Subcutaneous adipose tissue (tissue), 3 donors: ENCODE data around the genes OR4N4 and NPAP1.

DNA sequence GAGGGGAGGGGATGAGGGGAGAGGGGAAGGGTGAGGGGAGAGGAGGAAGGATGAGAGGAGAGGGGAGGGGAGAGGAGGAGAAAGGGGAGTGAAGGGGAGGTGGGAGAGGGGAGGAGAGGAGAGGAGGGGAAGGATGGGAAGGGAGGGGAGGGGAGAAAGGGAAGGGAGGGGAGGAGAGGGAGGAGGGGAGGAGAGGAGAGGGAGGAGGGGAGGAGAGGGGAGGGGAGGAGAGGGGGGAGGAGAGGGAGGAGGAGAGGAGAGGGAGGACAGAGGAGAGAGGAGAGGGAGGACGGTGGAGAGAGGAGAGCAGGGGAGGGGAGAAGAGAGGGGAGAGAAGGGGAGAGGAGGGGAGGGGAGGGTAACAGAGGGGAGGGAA lies 293.9 kb downstream of the GOLGA6L6 start:
- PRO-cap, result no peak
- RAMPAGE, long total RNA, 3 experiments, result no peak in any of the 3 experiments

- PRO-cap, result no peak
- RAMPAGE, long total RNA, 3 experiments, result no peak in any of the 3 experiments
These were observed at the start of gene OR4N4 for GRCh38 chr15:22094165-22094720. TSS of gene OR4N4 (plus strand) at chr15:22094522.

- PRO-cap, result no peak
- RAMPAGE, long total RNA, 3 experiments, result no peak in any of the 3 experiments
These were observed 42.7 kb downstream of the NIPA2 start for GRCh38 chr15:22881113-22881547.

GRCh38 chr15:22973274-22974006 lies 6.7 kb downstream of the CYFIP1 start:
- PRO-cap, result no peak
- RAMPAGE, long total RNA, 3 experiments, result no peak in any of the 3 experiments

DNA sequence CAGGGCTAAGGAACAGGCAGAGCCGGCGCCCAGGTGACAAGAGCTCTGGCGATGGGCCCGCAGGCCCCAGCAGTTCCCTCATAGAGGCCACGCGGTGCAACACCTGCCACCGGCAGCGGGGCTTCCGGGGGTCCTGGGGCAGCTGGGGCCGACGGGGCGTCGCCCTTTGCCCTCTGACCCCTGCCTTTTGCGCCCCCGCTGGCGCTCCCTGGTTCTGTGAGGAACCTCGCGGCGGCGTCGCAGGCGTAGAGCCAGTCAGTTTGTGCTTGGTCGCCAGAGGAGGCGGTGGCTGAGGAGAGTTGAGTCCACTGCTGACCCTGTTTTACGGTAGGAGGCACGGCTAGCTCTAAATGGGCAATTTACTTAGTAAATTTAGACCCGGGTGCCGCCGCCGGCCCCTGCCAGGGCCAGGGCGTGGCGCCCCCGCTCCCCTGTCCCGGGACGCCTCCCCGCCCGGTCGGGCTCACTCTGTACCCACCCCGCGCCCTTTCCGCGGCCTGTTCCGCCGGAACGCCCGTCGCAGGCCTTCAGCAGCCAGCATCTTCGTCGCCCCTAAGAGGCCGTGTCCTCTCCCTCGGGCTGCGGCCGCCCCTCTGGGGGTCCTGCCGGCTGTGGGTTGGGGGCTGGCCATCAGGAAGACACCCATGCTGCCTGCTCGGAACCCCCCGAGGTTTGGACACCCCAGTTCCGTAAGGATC lies at the start of gene NPAP1:
Gene NPAP1 (plus strand): TSS at position 258 of the 698 bp plus-strand sequence.
- PRO-cap, result no peak
- RAMPAGE, long total RNA, 3 experiments, result no peak in any of the 3 experiments

DNA sequence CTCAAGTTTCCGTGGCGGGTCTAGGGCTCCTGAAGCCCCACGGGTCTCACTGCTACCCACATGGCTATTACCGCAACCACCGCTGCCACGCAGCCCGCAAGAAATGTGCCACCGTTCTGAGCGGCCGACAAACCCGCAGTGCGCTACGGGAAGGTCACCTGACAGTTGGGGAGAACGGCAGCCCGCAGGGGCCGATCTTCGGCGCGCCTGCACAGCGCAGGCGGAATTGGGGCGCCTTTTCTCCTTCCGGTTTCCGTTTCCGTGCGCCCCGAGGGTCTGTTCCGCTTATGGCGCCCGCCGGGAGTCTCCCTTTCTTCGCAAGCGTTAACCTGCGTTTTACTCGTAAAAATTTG lies 76.6 kb upstream of the SNRPN start:
- PRO-cap, result no peak
- RAMPAGE, long total RNA, 3 experiments, result no peak in any of the 3 experiments

DNA sequence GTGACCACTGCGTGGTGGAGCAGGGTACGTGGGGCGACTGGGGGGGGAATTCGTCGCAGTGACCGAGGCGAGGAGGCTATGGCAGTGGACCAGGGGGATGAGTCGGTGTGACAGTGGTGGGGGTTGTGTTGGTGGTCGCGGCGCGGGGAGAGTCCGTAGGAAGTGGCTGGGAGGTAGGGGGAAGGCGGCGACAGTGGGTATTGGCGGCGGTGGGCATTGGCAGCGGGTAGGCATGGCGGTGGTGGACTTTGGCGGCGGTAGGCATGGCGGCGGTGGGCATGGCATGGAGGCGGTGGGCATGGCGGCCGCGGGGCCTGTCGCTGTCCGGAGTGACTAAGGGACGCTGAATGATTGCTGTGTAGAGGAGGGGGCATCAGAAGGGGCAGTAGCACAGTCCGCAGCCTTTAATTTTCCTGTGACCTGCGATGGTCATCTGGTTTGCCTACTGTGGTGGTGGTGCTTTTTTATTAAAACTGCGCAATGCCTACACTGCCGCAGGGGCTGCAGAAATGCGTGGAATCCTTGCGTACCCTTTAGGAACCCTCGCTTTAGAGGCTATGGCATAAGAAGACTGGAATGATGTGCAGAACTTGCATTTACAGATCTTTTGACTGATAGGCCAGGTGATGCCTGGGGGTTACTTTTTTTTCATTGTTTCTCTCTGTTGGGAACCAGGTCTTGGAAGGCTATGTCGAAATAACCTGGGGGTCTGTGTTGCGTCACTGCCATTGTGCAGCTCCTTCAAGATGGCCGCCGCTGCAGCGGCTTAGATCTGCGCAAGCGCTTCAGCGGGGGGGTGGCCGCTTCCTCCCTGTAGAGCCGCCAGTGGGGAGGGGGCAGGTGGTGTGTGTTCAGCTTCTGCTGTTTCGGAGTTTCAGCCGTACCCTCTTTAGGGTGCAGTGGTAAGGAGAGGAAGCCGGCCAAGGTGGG lies 1.0 kb downstream of the SNRPN start:
- PRO-cap, result bidirectional peak, plus-strand start outside the sequence, minus-strand start at position 752 of the sequence
- RAMPAGE, long total RNA, 3 experiments, result no peak in any of the 3 experiments

GRCh38 chr15:25085189-25085601 lies 130.4 kb downstream of the SNRPN start:
- PRO-cap, result no peak
- RAMPAGE, long total RNA, 3 experiments, result no peak in any of the 3 experiments

DNA sequence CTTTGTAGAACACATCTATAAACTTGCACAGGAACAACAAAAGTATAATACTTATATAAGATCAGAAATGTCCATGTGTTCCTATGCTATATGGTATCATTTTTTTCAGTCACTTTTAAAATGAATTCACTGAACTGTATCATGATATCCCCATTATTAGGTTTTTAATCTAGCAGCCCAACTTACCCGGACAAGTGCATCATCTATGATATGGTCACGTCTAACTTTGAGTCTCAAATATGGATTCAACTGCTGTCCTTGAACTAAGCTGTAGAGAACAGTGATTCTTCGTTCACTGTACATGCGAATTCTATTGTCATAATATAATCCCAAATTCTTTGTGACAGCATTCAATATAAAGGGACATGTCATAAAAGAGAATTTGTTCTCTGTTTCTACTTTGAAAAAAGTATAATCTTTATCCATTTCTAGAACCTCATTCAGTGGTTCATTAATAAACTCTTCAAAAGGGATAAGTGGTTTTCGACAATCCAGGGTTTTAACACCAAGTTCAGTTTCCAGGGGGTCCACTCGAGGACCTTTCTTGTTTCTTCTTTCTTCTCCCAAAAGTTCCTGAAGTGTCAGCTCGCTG lies 68.3 kb downstream of the UBE3A start:
- PRO-cap, result no peak
- RAMPAGE, long total RNA, 3 experiments, result no peak in any of the 3 experiments

- PRO-cap, result no peak
- RAMPAGE, long total RNA, 3 experiments, result no peak in any of the 3 experiments
These were observed 41.2 kb downstream of the UBE3A start for GRCh38 chr15:25397472-25398105.

DNA sequence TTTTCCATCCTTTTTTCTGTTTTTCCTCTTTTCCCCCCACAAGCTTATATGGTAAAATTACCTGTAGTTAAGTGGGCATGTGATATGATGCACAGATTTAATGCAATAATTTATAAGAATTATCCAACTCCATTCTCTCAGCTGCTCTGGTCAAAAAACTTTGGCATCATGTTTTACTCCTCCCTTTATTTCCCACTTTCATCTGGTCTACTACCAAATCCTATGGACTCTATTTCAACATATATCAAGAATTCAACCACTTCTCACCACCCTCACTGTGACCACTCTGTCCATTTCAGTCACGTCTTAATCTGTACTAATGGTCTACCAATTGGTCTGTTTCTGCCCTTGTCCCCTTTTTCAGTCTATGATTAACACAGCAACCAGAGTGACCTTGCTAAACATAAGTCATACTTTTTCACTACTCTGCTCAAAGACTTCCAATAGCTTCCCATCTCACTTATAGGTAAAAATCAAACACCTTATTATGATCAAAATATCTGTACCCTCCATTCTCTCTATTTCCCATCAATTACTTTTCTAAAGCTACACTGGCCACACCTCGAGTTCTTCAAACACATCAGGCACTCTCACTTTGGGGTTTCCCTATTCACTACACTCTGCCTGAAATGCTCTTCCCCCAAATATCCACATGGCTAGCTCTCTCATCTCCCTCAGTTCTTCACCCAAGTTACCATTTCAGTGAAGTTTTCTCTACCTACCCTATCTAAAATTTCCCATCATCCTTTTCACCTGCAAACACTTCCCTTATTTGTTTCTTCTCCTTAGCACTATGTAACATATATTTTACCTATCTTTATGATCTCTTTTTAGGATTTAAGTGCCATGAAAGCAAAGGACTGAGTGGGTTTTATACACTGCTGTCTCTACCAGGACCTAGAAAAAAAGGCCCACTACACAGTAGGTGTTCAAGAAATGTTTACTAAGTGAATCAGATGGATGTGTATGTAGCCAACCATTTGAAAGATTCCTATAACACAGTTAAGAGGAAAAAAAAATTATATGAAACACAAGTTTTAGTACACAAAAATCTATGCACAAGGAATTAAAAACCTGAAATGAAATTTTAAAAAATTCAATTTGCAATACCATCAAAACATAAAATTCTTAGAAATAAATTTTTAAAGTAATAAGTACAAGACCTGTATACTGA lies 14.8 kb downstream of the UBE3A start:
- PRO-cap, result no peak
- RAMPAGE, long total RNA, 3 experiments, result no peak in any of the 3 experiments

- PRO-cap, result unidirectional peak, minus-strand start at chr15:25831302
- RAMPAGE, long total RNA, 3 experiments, result no peak in any of the 3 experiments
These were observed 32.2 kb downstream of the ATP10A start for GRCh38 chr15:25830630-25831677.

GRCh38 chr15:25853106-25853536 lies 10.0 kb downstream of the ATP10A start:
- PRO-cap, result no peak
- RAMPAGE, long total RNA, 3 experiments, result no peak in any of the 3 experiments

DNA sequence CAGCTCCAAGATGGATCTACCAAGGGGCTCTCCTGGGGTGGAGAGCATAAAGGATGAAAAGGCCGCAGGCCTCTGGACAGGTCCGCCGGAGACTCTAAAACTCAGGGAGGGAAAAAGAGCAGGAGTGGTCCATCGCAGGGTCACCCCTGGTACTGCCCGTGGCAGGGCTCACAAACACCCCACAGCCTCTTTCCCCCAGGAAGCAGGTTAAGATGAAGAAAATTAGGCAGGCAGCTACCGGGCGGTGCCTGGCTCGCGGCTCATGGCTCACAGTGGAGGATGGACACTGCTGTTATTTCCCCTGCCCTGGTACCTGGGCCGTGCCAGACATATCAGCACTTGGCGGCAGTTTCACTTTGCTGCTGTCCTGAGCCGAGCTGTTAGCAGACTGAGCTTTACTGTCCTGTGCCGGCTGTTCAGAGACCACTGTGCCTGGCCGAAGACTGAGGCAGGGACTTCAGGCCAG lies 1.3 kb downstream of the ATP10A start:
- PRO-cap, result no peak
- RAMPAGE, long total RNA, 3 experiments, result no peak in any of the 3 experiments

DNA sequence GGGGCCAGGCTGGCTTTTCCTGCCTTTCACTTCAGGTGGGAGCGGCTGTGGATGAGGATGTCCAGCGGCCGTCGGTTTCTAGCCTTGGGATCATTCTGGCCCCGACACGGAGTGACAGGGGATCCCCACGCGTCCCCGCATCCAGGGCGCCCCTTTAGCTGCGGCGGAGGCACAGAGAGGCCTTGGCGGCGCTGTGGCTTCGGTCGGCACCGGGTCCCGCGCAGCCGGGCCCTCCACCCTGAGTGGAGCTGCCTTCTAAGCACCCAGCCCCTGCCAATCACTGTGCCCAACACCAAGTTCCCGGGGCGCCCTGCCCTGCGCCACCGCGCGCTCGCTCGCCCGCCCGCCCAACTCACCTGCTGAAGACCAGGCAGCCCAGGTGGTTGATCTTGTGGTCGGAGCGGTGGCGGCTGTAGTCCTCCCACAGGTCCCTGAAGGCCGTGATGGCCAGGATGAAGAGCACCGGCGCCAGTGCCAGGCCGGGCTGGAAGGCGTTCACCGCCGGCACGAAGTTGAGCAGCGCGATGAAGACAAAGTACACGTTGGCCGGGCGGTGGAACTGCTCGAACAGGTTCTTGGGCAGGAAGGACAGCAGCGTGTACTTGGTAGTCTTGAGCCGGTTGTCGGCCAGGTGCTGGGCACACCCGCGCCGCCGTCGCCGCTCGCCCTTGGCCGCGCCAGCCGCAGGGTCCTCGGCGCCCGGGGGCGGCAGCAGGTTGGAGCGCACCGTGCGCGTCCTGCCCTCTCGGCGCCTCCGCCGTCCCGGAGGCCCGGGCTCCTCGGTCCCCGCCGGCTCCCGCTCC lies 634 bp downstream of the ATP10A start:
- PRO-cap, result no peak
- RAMPAGE, long total RNA, 3 experiments, result no peak in any of the 3 experiments

GRCh38 chr15:27028798-27029587 lies 58.0 kb downstream of the GABRG3 start:
- PRO-cap, result no peak
- RAMPAGE, long total RNA, 3 experiments, result no peak in any of the 3 experiments

GRCh38 chr15:28096891-28097368 lies 2.2 kb downstream of the OCA2 start:
- PRO-cap, result no peak
- RAMPAGE, long total RNA, 3 experiments, result no peak in any of the 3 experiments

DNA sequence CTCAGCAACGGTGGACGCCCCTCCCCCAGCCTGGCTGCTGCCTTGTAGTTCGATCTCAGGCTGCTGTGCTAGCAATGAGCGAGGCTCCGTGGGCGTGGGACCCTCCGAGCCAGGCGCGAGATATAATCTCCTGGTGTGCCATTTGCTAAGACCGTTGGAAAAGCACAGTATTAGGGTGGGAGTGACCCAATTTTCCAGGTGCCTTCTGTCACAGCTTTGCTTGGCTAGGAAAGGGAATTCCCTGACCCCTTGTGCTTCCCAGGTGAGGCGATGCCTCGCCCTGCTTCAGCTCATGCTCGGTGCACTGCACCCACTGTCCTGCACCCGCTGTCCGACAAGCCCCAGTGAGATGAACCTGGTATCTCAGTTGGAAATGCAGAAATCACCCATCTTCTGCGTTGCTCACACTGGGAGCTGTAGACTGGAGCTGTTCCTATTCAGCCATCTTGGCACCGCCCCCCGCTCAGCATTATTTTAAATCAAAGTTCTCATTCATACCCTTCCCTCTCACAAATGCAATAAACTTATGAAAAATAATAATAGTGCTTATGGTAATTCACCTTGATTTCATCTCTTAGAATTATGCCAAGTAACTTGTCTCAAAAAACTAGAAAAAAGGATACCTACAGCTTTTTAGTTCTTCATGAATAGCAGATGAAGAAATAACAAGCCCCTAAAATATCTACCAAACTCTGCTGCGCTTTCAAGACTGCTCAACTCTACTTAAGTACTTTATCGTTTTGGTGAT lies 61.5 kb upstream of the OCA2 start:
- PRO-cap, result no peak
- RAMPAGE, long total RNA, 3 experiments, result no peak in any of the 3 experiments

DNA sequence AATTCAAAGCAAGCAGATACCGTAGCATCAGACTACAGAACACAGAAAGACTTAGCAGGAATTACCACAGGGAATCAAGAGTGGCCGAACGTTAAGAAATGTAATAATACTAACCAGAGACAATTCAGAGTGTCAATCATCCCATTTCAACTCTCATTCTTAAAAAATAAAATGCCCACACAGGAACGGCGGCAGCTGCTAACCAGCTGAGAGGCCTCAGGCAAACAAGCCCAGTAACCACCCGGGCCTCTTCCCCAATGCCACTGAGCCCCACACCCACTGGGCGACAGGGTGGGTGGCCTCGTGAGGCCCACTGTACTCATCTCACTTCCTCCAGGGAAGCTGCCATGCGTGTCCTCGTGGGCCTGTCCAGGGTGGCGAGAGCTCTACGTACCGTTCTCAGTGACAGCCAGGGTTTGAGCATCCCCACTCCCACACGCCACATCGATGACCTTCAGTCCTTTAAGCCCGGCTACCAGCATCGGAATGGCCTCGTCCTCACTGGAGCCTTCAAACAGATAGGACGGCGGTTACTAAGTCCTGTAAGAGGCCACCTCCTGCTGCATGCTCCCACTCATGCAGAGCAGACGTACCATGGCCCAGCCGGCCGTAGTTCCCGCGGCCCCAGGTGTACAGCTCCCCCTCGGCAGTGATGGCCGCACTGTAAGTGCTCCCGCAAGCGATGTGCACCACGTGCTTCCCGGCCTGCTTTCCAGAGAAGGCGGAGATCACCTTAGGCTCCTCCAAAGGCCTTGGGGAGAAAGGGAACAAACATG lies 56.6 kb downstream of the HERC2 start:
- PRO-cap, result no peak
- RAMPAGE, long total RNA, 3 experiments, result no peak in any of the 3 experiments

- PRO-cap, result no peak
- RAMPAGE, long total RNA, 3 experiments, result start-site peak on the minus strand in 2 of 3 experiments, at chr15:28738373-28738507 at its widest, 24 to 39 reads per replicate
These were observed 26.3 kb upstream of the GOLGA8M start for GRCh38 chr15:28738261-28739104.